Measurements from ENCODE around the genes WBP2, MRPL38, EVPL, EXOC7 and FOXJ1.

DNA sequence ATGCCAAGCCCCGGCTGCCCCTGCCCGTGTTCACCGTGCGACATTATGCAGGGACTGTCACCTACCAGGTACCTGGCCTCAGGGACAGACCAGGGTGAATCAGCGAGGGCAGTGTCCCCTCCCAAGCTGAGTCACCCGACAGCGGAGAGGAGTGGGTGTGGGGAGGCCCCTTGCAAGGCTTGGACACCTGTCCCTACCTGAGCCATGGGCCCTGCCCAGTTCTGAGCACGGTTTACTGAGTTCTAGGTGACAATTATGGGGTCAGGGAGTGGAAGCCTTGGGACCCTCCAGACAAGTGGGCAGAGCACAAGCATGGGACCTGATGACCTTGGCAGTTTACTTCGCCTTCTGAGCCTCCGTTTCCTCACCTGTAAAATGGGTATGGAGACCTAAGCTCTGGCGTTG lies 13.9 kb downstream of the MYO15B start:
- RRBS = no CpG with 5 or more reads among the region's 11 CpGs

DNA sequence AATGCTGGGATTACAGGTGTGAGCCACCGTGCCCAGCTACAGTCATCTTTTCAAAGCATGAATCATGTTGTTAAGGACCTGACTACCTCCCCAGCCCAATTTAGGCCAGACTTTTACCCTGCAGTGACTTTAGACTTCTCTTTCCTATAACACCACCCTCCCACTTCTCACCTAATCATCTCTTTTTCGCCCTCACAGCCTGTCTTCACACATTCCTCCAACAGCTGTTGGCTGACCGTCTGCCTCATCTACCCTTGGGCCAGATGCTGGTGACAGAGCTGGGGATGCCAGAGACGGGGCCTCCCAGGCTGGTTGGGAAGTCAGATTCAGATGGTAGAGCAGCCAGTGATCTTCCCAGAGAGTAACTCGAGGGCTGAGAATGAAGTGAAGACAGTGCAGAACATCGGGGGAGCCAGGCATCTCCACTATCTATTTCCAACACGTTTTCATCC lies 19.2 kb downstream of the MYO15B start:
- RRBS = no CpG with 5 or more reads among the region's 7 CpGs

- RRBS = no CpG with 5 or more reads among the region's 4 CpGs
These were observed 11.7 kb upstream of the SMIM5 start for GRCh38 chr17:75621509-75621892.

DNA sequence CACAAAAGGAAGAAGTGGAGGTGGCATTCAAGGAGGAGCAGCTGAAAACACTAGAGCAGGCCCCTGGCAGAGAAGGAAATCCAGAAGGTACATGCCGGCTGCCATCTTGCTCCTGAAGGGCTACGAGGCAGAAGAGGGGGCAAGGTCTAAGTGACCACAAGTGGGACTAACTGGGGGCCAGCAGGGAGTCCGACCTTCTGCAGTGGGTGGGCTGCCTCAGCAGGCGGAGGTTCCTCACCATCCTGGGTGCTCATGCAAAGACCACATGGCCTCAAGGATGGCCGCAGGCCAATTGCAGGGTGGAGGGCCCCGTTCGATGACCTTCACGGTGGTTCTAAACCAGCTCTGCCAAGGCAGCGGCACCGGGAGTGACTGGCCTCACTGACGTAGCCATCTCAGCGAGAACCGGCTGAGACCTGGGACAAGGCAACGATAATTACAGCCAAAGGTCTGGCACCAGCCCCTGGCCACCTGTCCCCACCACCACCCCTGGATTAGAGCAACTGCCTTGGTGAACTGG lies 5.6 kb downstream of the SMIM5 start:
- RRBS = 94% methylated on average over 2 of the region's 14 CpGs

DNA sequence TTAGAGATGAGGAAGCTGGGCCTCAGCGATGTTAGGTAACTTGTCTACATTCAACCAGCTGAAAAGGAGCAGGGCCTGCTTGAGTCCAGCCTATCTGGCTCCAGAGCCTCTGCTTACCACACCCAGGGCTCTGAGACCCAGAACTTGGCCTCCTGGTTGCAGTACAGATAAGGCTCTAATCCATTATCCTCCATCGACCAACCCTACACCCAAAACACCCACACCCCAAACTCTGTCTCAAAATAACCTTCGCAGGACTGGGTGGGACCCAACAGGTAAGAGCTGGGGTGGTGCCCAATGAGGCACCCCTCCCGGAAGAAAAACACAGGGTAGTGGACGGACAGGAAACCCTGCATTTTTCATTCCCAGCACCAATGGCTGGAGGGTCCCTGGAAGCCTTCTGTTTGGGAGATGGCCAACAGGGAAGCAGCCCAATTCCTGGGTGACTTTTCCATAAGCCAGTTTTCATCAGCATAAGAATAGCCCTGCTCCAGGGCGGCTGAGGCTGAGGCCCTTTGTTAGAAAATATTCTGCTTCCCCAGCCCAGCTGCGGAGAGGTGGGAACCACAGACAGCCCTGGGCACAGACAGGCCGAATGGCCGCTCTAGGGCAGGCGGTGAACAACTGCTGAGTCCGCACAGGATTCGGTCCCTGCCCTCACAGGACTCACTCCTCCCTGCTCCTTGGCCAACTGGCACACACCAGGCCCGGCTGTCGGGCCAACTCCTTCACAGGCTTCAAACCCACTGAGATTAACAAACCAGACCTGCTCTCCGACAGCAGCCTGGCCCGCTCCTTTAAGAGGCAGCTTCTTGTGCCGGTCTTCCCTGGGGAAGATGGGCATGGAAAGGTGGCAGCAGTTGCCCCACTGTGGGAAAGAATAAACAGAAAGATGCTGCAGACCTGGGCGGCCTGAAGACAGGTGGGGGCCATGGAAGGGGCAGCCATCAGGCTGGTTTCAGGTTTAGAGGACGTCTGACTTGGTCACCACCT lies 3.0 kb upstream of the SMIM6 start:
- RRBS = 96% methylated on average over 2 of the region's 19 CpGs

- RRBS = 81% methylated on average over 3 of the region's 24 CpGs
These were observed 2.8 kb downstream of the ITGB4 start for GRCh38 chr17:75723768-75724769.

GRCh38 chr17:75764037-75764573 lies 887 bp downstream of the GALK1 start:
- RRBS = no CpG with 5 or more reads among the region's 14 CpGs

- RRBS = over 99% methylated on average over 2 of the region's 21 CpGs
These were observed 22.1 kb downstream of the UNC13D start for GRCh38 chr17:75821839-75822864.

DNA sequence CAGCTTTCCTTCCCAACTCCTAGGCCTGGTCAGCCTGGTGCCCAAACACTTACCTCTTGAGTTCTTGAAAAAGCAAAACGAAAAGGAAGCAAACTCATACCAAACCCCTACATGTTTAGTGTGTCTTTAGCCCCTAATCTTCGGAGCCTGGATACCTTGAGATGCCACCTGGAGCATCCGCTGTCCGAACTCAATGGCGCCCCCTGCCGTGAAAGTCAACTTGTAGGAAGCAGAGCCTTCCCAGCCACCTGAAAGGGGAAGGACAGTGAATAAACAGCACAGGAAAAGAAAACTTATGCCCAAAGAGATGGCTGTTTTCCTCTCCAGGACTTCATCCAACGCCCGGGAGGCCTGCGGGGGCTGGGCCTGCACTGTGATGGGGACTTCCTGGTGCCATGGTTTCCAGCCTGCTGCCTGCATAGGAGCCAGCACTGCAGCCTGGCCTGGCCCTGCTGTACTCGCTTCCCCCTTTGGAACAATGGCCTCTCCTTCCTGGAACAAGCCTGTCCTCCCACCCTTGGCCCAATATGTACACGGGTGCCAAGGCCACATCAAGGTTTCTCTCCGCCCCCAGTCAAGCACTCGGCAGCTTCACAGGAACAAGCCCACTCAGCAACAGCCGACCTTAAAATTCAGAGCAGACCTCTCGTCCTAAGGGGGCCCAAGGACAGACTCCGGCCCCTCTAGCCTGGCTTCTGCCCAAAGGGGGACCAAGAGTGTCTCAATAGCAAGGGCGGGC lies 4.4 kb upstream of the UNC13D start:
- RRBS = no CpG with 5 or more reads among the region's 17 CpGs

DNA sequence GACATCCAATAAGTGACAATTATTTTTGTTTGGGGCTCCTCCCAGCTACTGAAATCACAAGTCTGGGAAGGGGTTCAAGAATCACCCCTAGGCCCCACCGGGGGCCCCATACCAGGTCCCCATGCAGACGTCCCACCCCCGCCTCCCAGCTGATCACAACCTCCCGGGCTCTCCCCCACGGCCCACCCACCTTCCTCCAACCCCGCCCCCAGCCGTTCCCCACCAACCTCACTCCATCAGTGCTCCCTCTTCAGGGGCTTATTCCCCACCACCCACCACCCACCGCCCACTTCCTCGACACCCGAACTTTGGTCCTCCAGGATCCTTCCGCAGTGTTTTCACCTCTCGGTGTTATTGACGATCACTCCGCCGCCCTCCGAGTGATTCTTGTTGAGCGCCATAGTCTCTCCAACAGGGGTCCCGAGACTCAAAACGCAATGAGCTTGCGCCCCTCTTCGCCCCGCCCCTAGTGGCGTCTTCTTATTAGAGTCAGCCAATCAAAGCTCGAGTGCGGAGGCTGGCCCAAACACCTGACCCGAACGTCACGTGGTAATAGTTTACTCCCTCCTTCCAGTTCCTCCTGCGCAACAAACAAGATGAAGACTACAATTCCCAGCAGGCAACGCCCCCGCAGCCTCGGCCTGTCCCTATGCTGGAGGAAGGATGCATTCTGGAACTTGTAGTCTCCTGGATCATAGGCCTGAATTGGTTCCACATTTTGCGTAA lies at the start of gene WBP2:
Gene WBP2 (minus strand): TSS at position 439 of the 726 bp plus-strand sequence.
- RRBS = 2% methylated on average over 4 of the region's 33 CpGs

DNA sequence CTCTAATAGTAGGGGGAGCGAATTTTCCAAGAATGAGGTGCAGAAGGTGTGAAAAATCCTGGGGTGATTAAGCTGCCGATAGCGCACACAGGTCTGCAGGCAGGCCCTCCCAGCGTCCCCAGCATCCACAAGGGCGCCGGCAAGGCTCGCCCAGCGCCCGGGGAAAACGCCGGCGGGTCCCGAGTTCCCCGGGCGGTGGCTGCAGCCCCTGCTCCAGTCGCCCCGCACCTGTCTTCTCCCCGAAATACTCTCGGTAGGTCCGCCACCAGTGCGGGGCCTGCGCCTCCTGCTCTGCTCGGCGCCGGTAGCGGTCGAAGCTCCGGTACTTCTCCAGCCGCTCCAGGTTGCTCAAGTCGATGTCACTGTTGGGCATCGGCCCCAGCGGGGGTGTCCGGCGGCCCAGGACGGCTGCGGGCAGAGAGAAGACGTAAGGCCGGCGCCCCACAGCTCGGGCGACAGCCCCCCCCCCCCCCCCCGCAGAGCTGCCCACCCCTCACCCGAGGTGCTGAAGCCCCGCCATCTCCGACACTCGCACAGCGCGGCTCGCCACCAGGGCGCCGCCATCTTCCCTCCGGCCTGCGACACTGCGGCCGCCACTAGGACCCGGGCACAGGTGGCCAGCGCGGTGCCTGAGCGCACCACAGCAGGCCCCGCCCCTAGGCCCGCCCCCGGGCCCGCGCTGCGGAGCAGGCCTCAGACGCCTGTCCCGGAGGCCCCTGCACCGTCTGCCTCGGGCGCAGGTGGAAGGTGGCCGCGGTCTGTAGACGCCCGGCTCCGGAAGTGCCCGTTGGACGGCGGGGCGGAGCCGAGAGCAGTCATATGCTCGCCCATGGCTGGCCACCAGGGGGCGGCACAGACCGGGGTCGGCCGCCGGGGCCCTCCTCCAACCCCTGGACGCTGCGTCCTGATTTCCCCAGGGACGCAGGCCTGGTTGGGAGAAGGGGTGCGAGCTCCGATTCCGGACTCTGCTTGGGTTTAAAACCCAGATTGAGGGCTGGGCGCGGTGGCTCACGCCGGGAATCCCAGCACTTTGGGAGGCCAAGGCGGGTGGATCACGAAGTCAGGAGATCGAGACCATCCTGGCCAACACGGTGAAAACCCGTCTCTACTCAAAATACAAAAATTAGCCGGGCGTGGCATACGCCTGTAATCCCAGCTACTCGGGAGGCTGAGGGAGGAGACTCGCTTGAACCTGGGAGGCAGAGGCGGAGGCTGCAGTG lies at the start of gene MRPL38:
Gene MRPL38 (minus strand): TSS at position 573 of the 1,220 bp plus-strand sequence.
- RRBS = 2% methylated on average over 49 of the region's 107 CpGs

- RRBS = no CpG with 5 or more reads among the region's 37 CpGs
These were observed at the start of gene EVPL for GRCh38 chr17:76026823-76027872. EVPL (minus strand) TSS chr17:76027306.

DNA sequence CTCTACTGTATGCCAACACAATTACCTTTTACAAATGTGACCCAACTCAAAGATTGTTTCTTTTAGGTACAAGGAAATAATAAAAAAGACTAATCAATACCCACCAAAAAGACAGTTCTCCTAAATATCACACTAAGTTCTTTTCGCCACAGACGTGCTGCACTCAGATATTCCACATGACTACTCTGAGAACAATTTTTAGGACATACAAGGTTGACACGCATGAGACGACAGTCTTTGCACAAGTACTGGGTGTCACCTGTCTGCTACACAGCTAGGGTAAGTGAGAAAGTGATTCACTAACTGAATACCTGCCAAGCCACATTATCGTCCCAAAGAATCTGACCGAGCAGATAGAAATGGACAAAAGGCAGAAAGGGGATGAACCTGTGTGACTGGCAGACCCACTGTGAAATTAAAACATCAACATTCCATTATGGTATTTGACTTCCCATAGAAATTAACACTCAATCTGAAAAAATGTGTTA lies 21.3 kb downstream of the SRP68 start:
- RRBS = no CpG with 5 or more reads among the region's 6 CpGs

GRCh38 chr17:76103584-76104443 lies at the start of gene EXOC7:
EXOC7 (minus strand) TSS chr17:76103787.
- RRBS = 3% methylated on average over 6 of the region's 54 CpGs

GRCh38 chr17:76131979-76133085 lies 8.7 kb downstream of the FOXJ1 start:
- RRBS = 65% methylated on average over 4 of the region's 34 CpGs

DNA sequence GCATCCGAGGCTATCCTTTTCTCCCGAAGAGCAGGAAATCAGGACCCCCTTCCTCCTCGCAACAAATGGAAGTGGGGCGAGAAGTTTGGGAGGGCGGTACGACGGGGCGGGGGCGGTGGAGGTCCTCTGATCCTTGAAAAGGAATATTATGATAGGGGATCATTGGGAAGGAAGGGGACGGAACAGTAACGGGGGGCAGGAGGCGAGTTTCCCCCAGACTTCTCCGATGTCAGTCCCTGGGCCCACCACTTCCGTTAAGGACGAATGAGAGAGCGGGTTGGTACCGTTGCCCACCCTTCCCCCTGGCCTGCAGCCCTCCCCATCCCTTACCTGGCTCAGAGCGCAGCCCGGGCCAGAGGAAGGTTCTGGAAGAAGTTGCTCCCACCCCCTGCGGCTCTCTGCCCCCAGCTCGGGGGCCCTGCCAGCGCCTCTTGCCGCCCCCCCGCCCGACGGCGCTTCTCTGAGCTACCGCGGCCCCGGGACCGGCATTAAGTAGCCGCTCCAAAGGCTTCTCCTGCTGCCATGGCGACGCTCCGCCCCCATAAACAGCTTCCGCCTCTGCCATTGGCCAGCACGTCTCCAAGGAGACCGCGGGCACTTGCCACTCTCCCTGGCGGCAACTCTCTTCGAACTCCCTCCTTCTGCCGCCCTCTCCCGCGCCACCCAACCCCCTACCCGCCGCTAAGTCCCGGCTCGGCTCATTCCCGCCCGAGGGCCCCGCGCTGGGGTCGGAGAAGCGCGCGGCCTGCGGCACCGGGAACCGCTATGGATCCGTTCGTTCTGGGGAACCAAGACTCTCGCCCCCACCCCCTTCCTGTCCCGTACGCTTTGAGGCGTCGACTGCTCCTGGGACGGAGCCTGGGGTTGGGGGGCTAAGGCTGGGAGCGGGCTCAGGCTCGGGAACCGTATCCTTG lies at the start of gene FOXJ1:
Gene FOXJ1 (minus strand): TSS at position 462 of the 914 bp plus-strand sequence.
- RRBS = 3% methylated on average over 12 of the region's 70 CpGs

- RRBS = no CpG with 5 or more reads among the region's 4 CpGs
These were observed 38.7 kb upstream of the FOXJ1 start for GRCh38 chr17:76179596-76180353.

GRCh38 chr17:76222076-76222640 lies 18.1 kb downstream of the RNF157 start:
- RRBS = no CpG with 5 or more reads among the region's 13 CpGs

- RRBS = no CpG with 5 or more reads among the region's 5 CpGs
These were observed 1.9 kb downstream of the UBALD2 start for GRCh38 chr17:76266906-76267609.

DNA sequence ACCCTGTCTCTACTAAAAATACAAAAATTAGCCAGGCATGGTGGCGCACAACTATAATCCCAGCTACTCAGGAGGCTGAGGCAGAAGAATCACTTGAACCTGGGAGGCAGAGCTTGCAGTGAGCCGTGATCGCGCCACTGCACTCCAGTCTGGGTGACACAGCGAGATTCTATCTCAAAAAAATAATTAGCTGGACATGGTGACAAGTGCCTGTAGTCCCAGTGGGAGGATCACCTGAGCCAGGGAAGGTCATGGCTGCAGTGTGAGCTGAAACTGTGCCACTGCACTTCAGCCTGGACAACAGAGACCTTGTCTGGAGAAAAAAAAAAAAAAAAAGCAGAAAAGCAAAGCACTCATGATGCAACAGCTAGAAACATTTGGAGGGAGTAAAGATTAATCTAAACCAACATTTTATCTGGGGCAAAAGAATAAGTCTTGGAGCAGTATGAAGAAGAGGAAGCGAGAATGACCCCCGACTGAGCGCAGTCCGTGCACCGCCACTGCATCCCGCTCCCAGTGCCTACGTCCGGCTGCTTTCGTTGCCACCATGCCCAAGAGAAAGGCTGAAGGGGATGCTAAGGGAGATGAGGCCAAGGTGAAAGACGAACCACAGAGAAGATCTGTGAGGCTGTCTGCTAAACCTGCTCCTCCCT lies 8.3 kb downstream of the PRPSAP1 start:
- RRBS = no CpG with 5 or more reads among the region's 15 CpGs

All from GM19240 (cell line).